ENCODE measurements around the gene MTFR2.

DNA sequence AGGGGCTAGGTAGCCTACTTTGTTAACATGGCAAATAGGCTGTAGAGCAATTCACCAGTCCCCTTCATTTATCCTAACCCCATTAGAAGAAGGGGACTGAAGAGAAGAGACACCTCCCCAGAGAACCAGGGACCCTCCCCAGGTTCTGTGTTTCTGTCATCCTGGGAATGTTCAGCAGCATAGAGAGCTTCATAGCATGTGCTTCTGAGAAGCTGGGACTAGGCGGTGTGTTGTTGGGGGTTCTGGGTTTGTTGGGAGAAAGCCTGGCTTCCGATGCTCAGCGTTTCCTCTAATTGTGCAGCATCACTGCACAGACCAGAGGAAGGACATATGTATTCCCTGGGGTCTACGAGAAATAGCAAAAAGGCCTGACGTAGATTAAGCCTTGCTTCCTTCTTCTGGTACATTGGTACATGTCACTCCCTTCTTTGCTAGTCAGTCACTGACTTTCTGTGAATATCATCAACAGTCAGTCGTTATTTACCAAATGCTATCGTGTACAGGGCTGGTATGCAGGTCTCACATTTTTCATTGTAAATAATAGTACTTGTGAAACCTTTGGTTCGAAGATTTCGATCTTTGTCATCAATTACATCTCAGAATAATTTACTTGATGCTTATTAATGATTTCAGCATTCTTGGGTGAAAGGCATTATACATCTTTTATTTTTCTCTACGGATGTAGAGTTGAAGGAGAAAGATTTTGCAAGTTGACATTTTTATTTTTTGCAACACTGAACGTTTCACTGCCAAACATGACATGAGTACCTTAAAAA, 97.0 kb upstream of the SGK1 start:
- PRO-cap = no peak

DNA sequence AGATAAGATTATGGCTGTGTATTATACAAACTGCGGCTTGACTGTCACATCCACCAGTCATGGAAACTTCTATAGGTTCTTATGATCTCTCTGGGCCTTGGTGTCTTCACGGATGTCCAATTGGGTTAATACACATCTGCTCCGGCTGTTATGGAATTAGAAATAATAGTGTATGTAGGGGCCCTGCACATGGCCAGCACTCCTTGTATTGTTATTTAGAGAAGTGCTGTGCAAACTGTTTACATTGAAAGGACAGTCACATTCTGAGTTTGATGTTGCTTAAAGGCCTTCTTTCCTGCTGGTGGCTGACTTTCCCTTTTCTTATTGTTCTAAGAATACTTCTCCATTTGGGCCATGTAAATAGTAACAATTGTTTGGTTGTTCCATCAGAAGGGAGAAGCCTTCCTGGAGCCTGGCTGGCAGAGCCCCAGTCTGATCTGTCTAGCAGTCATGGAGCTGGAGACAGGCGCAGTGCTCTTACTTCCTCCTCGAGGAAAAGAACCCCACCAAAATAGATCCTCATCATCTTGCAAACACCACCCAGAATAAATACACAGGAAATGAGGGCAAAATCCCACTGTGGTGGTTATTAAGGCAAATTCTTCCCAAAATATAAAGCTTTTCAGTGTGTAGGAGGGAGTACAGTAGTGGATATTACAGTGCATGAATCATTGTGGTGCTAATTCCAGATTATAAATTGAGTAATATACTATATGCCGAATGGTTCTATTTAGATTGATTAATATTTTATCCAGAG, 194.9 kb upstream of the SGK1 start:
- PRO-cap = no peak

- PRO-cap = no peak
These were observed 222.0 kb upstream of the SGK1 start for GRCh38 chr6:134539782-134540539.

DNA sequence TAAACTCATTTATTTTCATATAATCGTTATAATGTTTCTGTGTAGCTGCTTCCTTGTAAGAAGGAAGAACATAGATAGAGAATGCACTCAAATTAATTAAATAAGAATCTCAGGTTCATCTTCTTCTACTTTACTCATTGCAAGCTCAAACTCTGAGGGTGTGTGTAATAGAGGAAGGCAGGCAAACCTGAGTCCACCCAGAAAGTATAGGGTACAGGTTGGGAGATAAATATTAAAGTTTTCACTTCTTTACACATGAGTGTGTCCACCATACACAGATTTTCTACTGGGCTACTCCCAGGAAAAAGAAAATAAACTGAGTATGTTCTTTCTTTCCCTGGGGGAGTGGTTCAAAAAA, 305.7 kb downstream of the ALDH8A1 start:
- PRO-cap = no peak

GRCh38 chr6:134908626-134909638, 41.0 kb downstream of the ALDH8A1 start:
- PRO-cap = no peak

DNA sequence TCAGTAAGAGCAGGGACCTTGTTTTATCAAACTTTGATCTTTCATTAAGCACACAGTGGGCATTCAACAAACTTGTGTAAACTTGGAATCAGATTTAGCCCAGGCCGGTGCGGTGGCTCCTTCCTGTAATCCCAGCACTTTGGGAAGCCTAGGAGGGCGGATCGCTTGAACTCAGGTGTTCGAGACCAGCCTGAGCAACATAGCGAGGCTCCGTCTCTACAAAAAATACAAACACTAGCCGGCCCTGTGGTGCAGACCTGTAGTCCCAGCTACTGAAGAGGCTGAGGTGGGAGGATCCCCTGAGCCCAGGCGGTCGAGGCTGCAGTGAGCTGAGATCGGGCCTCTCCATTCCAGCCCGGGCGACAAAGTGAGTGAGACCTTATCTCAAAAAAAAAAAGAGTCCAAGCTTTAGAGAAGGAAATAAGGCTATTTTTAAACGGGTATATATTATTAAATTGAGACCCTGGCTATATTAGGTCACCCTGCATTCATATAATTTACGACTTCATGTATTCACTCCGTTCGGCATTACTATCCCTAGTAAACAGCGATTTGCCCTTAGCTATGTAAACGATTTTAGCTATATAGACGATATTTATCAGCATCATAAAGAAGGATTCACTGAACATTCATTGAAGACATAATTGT, 622 bp upstream of the HBS1L start:
- PRO-cap = no peak

DNA sequence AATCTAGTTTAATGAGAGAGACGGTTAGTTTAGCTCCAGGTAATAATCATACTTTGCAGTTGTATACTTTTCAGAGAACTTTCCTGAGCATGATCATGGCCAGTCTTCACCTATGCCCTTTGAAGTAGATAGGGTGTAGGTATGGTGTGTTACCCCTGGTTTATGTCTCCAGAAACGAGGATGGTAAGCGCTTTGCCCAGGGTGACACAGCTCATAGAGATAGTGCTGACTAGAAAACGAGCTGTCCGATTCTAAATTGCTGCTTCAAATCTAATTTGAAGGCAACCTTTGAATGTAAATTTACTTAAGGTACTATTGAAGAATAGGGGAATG, 11.4 kb downstream of the MYB start:
- PRO-cap = no peak

DNA sequence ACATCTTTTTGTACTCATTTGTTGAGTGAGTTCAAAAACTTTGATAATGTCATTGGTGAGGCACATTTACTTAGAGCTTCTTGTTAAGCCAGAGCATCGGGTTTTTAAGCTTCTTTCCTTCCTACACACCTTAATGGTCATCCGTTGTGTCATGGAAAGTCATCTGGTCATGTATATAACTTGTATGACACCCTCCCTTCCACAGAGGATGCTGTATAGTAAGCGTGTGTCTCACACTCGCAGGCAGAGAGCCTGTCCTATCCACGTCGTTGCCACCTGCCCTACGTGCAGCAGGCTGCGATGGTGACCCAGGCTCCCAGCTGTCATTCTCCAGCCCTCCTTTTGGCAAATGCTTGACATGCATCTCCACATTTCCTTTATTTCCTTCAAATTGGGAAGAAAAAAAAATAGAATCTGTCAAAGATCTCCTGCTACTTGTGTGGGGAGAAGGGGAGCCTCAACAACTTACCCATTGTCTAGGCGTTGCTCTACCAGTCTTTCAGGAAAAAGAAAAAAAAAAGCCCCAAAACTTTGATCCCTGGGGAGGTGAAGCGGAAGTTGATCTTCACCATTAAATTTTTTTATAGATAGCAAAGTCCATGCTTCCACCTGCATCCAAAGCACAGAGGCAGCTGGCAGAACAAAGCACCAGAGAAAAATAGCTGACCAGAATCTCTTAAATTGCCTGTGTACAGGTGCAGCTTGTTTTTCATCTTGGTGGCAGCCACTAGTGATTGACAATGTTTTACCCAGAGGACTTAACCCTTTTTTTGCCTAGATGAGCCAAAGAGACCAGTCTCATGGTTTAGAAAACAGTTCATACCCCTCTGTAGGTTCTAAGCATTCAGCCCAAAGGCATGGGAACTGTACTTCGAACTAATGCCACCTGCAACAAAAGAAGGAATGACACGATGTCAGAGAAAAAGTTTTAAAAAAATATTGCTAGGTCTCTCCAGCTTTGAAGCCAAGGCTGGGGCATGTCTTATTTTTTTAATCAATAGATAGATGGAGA, 85.8 kb downstream of the MYB start:
- PRO-cap = no peak

- PRO-cap = no peak
These were observed 129.8 kb upstream of the AHI1 start for GRCh38 chr6:135627446-135627645.

- PRO-cap = no peak
These were observed 69.6 kb downstream of the PDE7B start for GRCh38 chr6:135921106-135921550.

- PRO-cap = no peak
These were observed 186.4 kb downstream of the PDE7B start for GRCh38 chr6:136037708-136038571.

- PRO-cap = no peak
These were observed 187.5 kb downstream of the PDE7B start for GRCh38 chr6:136038953-136039502.

GRCh38 chr6:136249887-136250962, at the start of gene MTFR2:
Gene MTFR2, minus strand, starts transcription at chr6:136250311.
- PRO-cap = bidirectional peak, plus-strand start at chr6:136250570, minus-strand start at chr6:136250289

- PRO-cap = no peak
These were observed 1.9 kb upstream of the MTFR2 start for GRCh38 chr6:136251856-136252528.

GRCh38 chr6:136510643-136511111, 39.5 kb downstream of the MAP7 start:
- PRO-cap = no peak

DNA sequence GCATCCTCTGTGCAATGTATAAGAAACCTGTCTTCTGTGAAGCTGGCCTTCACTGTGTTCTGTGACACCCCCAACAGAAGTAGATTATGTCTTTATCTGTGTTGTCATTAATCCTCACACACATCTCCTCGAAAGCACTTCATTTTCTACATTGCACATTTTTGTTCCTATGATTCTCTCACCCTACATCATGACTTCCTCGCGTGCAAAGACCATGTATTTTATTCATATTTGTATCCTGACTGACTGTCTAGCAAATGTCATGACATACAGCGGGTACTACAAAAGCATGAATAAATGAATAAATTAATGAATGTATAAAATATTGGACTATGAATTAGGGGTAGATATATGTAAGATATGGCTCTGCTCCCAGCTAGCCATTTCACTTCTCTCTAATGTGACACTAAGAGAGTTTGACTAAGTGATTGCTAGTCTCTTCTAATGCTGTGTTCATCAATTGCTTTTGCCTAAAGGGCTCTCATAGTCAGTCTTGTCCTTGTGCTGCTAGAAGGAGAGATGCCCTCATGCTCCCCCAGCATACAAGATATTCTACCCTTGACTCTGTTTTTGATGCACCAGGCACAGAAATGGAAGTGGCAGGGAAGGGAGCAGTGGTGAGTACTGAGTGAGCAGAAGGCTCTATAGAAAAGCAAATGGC, 83.2 kb downstream of the MAP3K5 start:
- PRO-cap = no peak

DNA sequence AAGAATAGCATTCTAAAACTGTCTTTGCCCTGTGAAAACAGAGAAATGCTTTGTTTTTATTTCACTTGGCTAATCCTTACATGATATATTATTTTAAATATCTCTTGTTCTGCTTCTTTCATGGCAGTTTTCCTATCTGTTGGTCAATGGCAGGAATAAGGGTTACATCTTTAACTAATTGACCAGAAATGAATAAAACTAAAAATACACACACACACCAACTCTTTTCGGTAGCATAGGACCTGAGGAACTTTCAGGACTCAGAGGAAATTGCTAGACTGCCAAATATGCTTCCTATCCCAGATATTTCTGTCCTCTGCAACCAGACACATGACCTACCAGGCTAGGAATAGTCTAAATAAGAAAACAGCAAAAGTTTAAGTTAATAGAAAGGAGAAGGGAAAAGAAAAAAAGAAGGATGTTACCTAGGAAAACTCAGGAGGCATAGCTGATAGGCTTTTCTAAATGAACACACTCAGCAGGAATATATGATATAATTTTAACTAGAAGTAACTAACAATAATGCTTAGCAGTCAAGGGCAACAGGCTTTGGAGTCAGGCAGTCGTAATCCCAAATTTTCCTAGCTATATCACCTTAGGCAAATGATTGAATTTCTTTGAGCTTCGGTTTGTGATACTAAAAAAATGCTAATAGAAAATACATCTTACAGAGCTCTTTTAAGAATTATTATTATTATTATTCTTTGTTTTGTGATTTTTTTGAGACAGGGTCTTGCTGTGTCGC, 74.6 kb downstream of the MAP3K5 start:
- PRO-cap = no peak

DNA sequence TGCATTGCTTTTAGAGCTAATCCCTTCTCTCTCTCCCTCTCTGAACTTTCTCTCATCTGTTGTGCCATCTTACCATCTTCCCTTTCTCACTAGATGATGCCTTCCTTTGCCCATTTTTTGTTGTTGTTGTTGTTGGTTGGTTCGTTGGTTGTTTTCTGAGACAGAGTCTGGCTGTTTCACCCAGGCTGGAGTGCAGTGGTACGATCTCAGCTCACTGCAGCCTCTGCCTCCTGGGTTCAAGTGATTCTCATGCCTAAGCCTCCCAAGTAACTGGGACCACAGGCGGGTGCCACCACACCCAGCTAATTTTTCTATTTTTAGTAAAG, 18.8 kb downstream of the MAP3K5 start:
- PRO-cap = no peak

GRCh38 chr6:136783588-136784306, 8.5 kb downstream of the MAP3K5 start:
- PRO-cap = bidirectional peak, plus-strand start at chr6:136784045, minus-strand start at chr6:136783993

GRCh38 chr6:137234461-137234876, 15.3 kb upstream of the IFNGR1 start:
- PRO-cap = no peak

Measured in natural killer cell (primary cell).